Neuron (in vitro differentiated cells): ENCODE measurements around the gene RDH13.

DNA sequence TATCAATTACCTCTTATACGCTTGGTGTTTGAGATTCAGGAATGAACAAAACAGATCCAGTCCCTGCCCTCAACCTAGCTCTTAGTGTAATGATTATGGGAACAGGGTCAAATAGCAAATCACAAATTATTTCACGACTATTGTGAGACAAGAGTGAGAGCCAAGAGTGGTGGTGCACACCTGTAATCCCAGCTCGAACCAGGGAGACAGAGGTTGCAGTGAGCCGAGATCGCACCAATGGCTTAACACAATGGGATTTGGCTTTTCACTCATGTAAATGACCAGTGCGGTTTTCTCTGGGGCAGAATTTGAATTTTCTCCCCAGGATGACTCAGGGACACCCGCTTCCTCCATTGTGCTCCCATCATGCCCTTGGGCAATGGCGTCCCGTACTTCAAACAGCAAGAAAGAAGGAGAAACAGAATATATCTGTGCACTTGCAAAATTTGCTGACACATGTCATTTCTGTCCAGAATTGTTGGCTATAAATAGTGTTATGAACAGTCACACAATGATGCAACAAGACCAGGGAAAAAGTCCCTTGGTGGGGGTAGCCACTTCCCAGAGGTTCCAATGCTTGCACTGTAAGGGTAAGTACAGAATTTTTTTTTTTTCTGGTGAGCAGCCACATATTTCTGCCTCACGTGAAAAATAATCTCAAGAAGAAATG is 8.9 kb upstream of the LAIR1 start:
- PRO-cap, result no peak

- PRO-cap, result no peak
Observed at GRCh38 chr19:54375016-54376018, 10.6 kb upstream of the LAIR1 start.

- PRO-cap, result no peak
Observed at GRCh38 chr19:54419684-54420804, 4.8 kb downstream of the TTYH1 start.

DNA sequence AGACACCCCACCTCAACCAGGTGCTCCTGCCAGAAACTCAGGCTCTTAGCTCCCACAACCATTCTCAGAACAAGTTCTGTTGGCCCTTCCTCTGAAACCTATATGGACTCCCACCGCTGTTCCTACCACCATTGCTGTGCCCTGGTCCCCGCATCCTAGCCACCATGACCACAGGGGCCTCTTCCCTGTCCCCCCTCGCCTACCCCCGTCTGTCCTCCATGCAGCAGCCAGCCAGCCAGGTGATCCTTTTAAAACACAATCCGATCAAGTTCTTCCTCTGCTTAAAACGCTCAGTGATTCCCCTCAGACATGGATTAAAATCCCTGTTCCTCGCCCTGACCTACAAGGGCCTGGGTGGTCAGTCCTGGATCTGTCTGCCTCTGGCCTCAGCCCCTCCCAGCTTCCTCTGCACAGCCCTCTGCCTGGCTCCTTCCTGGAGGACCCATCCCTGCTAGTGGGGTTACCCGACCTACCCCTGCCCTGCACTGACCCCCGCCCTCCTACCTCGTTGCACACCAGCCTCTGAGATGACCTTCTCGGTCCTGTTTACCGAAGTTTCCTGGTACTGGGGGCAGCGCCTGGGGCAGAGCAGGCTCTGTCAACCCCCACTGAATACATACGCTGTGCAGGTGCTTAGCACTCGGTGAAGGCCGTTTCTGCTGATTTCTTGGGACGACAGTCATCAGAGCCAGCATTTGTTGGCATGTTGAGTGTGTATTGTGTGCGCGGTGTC is 14.8 kb upstream of the LENG8 start:
- PRO-cap, result no peak

- PRO-cap, result no peak
Observed at GRCh38 chr19:54461387-54462349, 1.9 kb downstream of the LENG9 start.

DNA sequence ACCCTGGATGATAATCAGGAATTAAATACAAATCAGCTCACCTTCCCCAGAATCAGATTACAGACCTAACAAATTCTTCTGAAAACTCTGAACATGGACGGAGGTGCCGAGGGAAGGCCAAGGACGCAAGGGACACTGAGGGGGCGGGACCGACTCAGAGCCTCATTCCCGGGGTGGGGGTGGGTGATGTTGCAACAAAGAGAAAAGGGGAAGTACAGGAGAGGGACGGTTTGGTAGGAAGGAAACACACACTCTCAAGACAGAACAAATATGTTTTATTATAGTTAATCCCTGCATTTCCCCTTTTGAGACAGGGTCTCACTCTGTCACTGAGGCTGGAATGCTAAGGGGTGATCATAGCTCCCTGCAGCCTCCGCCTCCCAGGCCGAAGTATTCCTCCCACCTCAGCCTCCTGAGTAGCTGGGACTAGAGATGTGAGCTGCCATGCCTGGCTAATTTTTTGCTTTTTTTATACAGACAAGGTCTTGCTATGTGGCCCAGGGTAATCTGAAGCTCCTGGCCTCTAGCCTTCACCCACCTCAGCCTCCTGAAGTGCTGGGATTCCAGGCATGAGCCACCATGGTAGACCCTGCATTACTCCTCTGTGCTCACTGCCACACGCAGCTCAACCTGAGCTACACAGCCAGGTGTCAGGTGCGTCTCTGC is 762 bp upstream of the LILRA2 start:
- PRO-cap, result no peak

- PRO-cap, result no peak
Observed at GRCh38 chr19:54622283-54622774, 8.0 kb upstream of the LILRB1 start.

DNA sequence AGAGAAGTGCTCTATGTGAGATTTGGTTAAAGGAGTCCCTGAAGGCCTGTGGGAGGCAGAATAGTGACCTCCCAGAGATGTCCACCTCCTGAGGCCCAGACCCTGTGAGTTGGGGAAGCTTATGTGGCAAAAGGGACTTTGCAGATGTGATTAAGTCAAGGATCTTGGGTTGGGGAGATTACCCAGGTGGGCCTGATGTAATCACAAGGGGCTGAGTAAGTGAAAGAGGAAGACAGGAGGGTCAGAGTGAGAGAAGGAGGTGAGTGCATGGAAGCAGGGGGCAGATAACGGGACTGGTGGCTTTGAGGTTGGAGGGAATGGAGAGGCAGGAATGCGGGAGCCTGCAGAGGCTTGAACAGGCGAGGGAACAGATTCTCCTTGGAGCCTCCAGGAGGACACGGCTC is 698 bp upstream of the LILRB4 start:
- PRO-cap, result no peak

- PRO-cap, result no peak
Observed at GRCh38 chr19:54670633-54671509, 8.1 kb downstream of the LILRB4 start.

GRCh38 chr19:54792856-54793473 is 10.4 kb upstream of the KIR2DL4 start:
- PRO-cap, result no peak

GRCh38 chr19:54878125-54878905 is 4.3 kb downstream of the FCAR start:
- PRO-cap, result no peak

DNA sequence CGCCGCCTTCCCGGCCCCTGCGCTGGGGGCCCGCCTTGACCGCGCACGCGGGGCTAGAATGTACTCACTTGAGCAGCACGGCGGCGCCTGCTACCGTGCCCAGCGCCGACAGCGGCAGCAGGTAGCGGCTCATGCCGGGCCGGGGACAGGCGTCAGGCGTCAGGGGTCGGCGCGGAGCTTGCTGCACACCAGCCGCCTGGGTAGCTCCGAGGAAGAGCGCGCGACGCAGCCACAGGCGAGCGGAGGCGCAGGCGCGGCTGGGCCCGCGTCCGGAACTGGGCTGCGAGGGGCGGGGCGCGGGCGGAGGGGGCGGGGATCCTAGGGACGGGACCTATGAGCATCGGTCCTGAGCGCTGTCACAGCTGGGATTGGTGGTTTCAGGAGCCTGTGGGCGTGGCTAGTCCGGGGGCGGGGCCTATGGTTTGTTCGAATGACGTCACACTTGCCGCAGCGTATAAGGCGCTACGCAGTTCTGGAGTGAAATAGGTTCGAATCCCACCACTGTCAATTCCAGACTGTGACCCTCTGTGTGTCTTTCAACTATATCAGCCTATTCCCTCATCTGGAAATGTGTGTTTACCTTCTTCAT is at the start of gene RDH13:
RDH13 (minus strand) TSS at position 249 of the 589 bp plus-strand sequence.
- PRO-cap, result unidirectional peak, minus-strand start at position 277 of the sequence

GRCh38 chr19:55110995-55112180 is 6.0 kb downstream of the PPP1R12C start:
- PRO-cap, result no peak

DNA sequence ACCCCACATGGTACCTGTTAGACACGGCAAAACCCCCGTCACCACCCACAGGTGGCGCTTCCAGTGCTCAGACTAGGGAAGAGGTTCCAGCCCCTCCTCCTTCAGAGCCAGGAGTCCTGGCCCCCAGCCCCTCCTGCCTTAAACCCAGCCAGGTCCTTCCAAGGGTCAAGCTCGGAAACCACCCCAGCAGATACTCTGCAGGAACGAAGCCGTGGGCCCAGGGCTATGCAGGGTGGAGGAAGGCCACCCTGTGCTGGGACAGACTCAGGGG is 4.4 kb downstream of the PPP1R12C start:
- PRO-cap, result no peak

DNA sequence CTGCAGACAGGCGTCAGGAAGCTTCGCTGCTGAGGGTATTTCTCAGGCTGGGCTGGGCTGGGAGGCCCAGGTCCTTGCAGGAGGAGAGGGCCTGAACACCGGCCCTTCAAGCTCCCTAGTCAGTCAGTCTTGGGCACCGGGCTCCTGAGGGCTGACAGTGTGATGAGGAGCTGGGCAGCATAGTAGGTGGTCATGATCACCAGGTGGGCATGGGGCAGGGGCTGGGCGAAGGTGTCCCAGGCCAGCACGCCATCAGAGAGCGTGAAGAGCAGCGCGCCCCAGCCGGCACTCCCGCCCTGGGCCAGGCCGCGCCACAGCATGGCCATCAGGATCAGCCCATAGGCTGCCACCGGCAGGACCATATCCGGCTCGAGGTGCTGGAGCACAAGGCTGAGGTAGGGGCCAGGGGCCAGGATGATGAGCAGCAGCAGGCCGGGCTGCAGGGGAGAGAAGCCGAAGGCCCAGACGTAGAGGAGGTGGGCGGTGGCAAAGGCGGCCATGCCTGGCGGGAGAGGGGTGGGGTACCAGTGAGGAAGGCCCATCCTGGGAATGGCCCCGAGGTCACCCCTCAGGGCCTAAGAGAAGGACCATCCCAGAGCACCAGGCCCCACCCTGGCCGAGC is 1.4 kb downstream of the TMEM86B start:
- PRO-cap, result no peak

DNA sequence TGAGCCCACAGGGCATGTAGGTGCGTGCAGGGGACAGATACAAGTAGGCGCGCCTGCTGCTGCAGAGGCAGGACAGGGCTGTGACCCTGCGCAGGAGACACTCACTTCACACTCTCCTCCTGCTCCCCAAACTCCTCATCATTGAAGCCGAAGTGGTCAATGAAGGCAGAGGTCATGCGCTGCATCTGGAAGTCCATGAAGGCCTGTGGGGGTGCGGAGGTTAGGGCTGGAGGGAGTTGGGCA is 10.7 kb upstream of the TMEM86B start:
- PRO-cap, result no peak

GRCh38 chr19:55256052-55256513 is 2.7 kb downstream of the PPP6R1 start:
- PRO-cap, result no peak

- PRO-cap, result unidirectional peak, plus-strand start at chr19:55257631
Observed at GRCh38 chr19:55257080-55257771, 1.6 kb downstream of the PPP6R1 start.

- PRO-cap, result no peak
Observed at GRCh38 chr19:55300671-55301548, 17.1 kb downstream of the BRSK1 start.

DNA sequence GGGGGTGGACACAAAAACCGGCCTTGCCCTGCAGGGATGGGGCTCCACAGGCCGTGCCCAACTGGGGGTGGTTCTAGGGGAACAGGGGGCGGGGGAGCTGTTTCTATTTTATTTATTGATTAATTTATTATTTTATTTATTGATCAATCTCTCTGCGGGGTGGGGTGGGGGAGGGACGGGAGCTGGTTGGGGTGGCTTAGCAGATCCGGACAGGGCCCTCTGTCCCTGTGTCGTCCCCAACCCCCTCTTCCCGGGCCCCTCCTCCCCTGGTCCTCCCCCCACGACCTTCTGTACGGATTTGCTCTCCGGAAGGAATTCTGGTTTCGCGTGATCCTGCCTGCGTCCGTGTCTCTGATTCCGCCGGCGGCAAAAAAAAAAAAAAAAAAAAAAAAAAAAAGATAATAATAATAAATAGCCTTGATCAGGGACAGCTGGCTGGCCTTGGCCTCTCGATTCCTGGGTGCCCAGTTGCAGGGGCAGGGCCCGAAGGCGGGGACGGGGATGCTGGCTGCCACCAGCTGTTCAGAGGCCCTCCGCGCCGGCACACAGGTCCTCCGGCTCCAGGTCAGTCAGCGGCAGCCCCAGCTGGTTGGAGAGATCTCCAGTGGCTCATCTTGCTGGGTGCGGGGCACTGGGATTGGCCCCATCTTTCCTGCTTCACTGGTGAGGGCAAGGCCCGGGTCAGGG is 12.8 kb downstream of the TMEM150B start:
- PRO-cap, result no peak